Left common carotid artery plus branches (tissue), 1 donor: Measurements from ENCODE around the genes SPC24, RAB3D and ZNF823.

- PRO-cap: no peak
Measured at GRCh38 chr19:10682493-10683058, 18.7 kb upstream of the QTRT1 start.

DNA sequence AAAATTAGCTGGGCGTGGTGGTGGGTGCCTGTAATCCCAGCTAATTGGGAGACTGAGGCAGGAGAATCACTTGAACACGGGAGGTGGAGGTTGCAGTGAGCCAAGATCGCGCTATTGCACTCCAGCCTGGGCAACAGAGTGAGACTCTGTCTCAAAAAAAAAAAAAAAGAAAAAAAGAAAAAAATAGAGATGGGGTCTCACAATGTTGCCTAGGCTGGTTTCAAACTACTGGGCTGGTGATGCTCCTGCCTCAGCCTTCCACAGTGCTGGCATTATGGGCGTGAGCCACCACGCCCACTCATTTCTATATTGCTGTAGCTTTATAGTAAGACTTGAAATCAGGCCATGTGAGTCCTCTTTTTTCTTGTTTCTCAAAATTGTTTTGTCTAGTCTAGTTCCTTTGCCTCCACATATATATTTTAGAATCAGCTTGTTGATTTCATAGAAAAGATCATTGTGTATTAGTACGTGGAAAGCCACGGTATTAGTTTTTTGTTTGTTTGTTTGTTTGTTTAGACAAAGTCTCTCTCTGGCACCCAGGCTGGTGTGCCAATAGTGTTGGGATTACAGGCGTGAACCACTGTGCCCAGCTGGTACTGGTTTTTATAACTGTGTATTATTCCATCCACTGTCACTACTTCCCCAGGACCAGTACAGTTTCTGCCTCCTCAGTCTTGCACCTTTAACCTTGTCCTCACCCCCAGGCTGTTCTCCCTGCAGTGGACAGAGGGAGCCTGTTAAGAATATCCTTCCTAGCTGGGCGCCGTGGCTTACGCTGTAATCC is 18.4 kb downstream of the DNM2 start:
- PRO-cap: no peak

DNA sequence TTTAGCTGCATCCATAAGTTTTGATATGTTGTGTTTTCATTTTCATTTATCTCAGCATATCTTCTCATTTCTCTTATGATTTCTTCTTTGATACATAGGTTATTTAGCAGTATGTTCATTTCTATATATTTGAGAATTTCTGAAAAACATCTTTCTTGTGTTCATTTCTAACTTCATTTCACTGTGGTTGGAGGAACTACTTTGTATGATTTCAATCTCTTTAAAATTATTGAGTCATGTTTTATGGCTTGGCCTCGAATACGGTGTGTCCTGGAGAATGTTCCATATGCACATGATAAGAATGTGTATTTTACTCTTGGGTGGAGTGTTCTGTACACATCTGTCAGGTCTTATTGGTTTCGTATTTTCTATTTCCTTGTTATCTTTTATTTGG is 22.9 kb downstream of the DNM2 start:
- PRO-cap: no peak

DNA sequence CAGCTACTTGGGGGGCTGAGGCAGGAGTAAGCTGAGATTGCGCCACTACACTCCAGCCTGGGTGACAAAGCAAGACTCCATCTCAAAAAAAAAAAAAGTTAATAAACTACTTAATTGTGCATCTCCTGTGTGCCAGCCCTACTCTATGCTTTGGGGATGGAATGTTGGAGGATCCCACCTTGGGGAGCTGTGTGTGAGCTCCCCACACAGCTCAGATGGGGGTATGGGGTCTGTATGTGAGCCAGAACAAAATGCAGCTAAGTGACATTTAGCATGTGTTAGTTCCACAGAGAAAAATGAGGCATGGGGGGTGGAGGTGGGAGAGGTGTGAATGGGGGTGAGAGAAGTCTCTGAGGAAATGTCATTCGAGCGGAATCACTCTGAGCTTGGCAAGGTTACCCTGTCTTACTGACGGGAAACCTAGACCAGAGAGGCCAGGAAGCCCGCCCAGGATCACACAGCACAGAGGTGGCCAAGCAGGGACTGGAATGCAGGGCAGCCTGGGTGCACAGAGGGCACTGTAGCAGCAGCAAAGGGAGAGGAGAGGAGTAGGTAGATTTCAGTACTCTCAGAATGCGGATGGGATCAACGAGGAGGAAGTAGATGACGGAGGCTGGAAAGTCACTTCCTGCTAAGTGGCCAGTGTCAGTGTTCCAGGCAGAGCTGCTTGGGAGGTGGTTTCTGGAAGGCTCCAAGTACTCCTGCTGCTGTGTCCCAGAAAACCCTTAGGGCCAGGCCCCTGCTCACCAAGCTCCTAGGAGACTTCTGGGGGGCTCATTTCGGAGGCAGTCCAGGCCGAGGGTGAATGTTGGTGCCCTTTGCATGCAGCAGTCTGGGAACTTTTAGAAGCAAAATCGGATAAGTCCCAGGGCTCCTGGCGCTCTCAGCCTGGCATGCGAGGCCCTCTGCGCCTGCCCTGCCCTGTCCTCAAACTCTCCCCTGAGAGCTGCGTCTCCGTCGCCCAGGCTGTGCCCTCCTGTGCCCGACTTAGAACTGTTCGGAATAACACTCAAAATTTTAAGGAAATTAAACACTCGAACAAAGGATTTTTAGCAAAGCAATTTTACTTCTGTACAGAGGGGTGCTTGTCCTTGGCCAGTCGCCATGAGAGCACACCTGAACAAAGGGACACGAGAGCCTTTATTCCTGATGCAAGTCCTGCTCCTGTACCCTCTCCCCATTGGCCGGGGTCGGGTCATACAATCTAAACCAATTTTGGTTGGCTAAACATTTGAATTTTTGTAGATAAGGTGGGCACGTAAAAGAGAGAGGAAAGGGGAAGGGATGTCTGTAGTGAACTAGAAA is 33.4 kb downstream of the DNM2 start:
- PRO-cap: no peak

GRCh38 chr19:10811731-10812019 is 24.3 kb downstream of the TMED1 start:
- PRO-cap: no peak

- PRO-cap: no peak
Measured at GRCh38 chr19:10819477-10820514, 16.2 kb downstream of the TMED1 start.

DNA sequence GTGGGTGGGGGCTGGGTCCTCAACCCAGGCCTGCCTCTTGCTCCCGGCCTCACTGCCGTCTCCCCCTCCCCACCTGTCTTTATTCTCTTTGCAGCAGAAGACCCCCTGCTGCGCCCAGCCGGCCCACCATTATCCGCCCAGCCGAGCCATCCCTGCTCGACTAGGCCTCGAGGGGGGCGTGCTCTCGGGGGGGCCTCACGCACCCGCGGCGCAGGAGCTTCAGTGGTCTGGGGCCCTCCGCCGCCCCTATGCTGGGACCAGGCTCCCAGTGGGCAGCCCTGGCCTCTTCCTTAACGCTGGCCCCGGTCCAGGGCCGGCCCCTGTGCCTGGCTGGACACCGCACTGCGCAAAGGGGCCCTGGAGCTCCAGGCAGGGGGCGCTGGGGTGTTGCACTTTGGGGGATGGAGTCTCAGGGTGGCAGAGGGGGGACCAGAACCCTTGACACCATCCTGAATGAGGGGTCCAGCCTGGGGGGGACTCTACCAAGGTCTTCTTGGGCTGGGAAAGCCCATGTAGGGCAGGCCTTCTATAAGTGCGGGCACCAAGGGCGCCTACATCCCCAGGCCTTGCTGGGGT is 5.0 kb downstream of the TMED1 start:
- PRO-cap: no peak

DNA sequence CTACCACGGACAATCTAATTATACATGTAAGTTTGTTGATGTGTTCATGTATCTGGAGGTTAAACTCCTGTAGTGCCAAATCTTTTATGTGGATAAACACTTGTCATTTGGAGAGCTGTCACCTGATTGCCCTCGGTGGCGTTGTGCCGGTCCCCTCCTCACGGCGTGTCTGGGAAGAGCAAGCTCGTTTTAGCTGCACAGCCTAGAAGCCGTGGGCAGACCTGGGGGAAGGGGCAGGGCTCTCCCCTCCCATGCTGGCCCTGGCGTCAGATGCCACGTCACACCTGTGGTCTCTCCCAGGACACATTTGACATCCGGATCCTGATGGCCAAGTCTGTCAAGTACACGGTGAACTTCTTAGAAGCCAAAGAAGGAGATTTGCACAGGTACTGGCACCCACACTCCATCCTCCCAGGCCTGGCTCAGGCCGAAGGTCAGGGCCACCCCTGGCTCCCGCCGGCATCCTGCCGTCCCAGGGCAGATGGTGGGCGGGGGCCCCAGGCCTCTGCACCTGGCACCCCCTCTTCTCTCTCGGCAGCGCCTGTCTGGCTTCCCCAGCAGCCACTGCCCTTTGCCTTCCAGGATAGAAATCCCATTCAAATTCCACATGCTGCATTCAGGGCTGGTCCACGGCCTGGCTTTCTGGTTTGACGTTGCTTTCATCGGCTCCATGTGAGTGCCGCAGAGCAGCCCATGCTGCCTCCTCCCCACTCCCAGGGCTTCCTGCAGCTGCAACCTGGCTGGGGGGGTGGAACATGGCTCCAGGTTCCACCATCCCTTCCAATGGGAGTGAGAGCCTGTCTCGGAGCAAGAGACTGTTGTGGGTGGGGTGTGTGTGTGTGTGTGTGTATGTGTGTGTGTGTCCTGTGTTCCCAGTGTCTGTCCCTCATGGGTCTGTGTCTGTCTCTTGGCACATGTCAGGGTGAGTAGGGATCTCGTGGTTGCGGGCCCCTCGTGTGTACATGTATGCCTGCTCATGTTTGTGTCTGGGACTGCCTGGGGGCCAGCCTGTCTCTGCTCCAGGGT is 8.8 kb downstream of the YIPF2 start:
- PRO-cap: unidirectional peak, minus-strand start at position 547 of the sequence

GRCh38 chr19:11138471-11139300 is 16.9 kb downstream of the SPC24 start:
- PRO-cap: unidirectional peak, minus-strand start at chr19:11139040

- PRO-cap: no peak
Measured at GRCh38 chr19:11142211-11143056, 13.1 kb downstream of the SPC24 start.

GRCh38 chr19:11155351-11156344 is at the start of gene SPC24:
SPC24 (minus strand) TSS chr19:11155782.
- PRO-cap: no peak

GRCh38 chr19:11168408-11169058 is 13.0 kb upstream of the SPC24 start:
- PRO-cap: no peak

DNA sequence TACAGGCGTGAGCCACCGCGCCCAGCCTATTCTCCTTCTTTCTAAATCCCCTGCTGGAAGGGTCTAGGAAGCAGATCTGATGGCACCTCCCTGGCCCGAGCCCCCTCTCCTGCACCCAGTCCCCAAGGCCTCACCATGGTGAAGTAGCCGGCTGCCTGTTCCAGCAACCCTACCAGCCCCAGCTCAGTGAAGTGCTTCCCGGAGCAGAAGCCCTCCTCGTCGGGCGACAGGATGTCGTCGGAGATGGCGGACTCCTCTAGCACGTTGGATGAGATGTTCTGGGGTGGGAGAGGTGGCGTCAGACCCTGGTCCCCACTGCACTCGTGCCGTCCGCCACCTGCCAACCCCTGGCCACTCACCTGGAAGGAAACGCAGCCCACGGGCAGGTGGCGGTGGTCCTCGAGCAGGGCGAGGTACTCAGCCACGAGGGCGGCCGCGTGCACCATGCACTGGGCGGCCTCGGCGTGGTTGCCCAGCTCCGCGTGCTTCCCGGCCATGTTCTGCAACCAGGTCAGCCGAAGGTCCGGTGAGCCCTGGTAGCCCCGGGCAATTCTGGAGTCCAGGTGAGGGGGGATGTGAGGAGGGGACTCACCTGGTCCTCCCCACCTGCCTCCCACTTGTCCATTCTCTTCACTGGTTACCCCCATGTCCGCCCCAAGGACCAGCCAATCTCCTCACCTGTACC is 11.3 kb upstream of the KANK2 start:
- PRO-cap: no peak

- PRO-cap: no peak
Measured at GRCh38 chr19:11247304-11247888, 8.0 kb downstream of the ANGPTL8 start.

DNA sequence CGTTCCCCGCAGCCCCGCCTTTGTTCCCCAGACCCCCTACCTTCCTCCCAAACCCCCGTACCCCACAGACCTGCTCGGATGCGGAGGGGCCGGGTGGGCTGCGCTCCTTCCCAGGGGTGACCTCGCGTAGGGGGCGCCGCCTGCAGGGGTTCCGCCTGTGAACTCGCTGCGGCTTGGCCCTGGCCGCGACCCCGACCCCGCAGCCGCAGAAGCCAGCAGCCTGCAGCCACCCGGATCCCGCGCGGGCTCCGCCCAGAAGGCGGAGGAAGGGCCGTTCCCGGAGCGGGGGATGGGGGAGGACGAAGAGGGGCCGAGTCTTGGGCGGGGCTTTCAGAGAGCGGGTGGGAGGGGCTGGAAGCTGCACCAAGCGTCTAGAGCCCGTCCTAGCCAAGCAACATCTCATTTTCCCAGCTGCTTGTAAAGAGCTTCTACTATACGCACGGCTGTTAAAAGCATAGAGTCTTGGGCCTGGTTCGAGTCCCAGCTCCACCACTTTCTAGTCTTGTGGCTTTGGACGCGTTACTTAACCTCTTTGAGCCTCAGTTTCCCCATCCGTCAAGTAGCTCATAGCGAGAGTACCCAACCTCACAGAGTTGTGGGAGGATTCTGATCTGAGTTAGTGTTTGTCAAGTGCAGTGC is at the start of gene RAB3D:
RAB3D (minus strand) TSS at position 259 of the 639 bp plus-strand sequence.
- PRO-cap: unidirectional peak, minus-strand start at position 249 of the sequence

- PRO-cap: no peak
Measured at GRCh38 chr19:11345580-11345767, 594 bp downstream of the TMEM205 start.

GRCh38 chr19:11558503-11559077 is 440 bp downstream of the ELOF1 start:
- PRO-cap: no peak

DNA sequence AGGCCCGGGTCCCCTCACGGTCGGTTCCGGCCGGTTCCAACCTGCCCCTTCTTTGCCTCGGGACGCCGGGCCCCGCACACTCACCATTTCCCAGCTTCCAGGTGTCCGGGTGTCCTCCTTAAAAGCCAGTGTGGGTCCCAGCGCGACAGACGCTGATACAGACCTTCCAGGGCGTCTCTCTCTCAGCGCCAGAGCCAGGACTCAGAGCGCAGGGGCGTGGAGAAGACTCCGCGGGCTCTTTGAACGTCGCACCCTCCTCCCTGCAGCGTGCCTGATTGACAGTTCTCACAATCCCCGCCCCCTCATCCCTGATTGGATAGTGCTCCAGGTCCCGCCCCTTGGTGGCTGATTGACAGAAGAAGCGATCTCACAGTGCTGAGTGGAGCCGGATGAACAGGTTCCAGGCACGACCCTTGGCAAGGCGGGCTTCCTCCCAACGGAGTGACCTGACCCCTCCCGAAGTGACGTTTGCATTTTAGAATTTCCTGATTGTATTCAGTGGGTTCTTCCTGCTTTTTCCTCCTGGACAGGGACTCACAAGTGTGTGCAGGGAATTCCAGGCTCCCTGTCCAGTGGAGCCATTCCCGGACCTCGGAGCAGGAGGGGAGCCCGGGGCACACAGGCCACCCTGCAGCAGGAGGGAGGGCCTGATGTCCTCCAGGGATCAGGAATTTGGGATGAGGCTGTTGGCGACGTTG is at the start of gene ZNF823:
ZNF823 (minus strand) TSS at position 214 of the 698 bp plus-strand sequence.
- PRO-cap: bidirectional peak, plus-strand start at position 370 of the sequence, minus-strand start at position 195 of the sequence

GRCh38 chr19:11929967-11930674 is 5.2 kb downstream of the ZNF700 start:
- PRO-cap: no peak

DNA sequence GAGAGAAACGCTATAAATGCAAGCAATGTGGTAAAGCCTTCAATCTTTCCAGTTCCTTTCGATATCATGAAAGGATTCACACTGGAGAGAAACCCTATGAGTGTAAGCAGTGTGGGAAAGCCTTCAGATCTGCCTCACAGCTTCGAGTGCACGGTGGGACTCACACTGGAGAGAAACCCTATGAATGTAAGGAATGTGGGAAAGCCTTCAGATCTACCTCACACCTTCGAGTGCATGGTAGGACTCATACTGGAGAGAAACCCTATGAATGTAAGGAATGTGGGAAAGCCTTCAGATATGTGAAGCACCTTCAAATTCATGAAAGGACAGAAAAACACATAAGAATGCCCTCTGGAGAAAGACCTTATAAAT is 15.7 kb upstream of the ZNF763 start:
- PRO-cap: no peak